ENCODE data around the gene NKTR.

DNA sequence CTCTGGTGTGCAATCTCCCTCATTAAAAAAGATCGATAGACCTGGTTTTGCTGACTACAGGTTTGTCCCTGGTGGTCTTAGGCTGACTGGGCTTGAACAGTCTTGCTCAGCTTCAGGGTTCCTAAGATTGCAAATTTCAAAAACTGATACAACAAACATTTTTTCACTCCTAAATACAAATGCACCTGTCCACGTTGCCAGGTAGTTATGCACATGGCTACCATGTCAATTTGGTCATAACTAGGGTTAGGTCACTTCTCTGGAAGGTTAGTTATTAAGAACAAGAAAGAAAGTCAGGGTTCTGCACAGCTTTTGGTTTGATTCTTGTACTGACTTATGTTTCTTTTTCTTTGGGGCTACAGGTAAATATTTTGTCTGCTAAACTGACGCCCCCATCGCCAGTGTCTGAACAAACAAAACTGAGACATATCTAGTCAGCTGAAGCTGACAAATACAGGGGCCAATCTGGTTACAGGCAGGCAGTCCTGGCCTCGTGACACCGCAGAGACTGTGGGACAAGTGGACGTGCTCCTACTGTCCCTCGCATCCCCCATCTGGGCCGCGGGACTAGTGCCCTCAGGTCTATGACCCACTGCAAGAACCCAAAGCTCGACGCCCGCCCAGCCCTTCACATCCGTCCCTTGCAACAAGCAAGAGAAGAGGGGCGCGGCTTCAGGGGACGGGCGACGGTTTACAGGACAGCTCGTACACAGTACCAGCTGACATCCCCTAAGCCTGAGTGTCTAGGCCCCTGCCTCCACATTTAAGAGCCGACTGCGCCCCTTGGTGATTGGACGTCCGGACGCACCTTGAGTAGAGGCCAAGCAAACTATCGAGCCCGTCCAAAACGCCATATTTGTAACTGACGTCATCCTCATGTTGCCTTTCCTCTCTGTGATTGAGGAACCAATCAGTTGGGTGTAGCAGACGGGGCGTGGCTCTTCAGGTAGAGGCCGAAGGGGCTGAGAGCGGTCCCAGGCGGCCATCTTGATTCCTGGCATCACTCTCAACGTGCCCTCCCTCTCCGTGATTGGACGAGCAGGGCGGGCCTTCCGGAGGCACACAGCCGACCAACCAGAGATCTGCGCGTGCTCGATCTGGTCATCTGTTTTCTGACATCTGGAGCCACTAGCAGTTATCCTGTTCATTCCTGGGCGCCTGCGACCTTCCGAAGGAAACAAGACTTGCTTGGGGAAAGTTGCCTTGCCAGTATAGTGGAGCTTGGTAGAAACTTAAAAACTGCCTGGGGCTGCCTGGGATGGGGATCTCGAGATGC is 4.4 kb upstream of the RPL14 start:
- RAMPAGE, long total RNA: no peak
- RRBS: no CpG with 5 or more reads among the region's 47 CpGs

DNA sequence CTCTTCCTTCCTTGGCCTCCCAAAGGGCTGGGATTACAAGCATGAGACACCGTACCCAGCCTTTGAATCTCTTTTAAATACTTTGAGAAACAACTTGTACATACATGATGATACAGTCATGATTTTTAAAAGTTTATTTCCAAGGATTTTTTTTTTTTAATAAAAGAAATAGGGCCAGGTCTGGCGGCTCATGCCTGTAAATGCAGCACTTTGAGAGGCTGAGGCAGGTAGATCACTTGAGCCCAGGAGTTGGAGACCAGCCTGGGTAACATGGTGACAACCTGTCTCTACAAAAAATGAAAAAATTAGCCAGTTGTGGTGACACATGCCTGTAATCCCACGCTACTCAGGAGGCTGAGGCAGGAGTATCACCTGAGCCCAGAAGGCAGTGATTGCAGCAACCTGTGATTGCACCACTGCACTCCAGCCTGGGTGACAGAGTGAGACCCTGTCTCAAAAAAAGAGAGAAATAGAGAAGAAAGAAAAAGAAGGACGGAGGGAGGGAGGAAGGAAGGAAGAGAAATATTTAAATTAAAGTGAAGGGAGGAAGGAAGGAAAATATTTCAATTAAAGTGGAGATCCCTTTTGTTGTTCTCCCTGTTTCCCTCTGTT is 17.6 kb downstream of the ZNF621 start:
- RAMPAGE, long total RNA: no peak
- RRBS: no CpG with 5 or more reads among the region's 4 CpGs

- RAMPAGE, long total RNA: no peak
- RRBS: no CpG with 5 or more reads among the region's 12 CpGs
Observed at GRCh38 chr3:40584806-40585243, 60.1 kb downstream of the ZNF621 start.

DNA sequence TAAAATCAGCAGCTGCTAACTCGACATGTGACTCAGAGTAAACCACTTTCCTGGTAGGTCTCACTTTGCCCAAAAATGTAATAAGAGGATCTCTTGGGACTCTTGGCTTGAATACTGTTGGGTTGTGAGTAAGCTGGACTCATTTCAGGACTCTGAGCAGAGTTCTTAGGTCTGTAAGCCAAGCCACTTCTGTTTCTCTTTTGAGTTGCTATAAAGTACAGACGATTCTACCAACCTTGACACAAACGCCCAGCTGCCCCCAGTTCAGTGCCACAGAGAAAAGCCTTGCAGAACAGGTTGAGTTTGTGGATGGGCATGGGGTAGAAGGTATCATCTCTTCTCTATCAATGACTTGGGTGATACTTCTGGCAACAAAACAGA is 241.2 kb downstream of the ZNF621 start:
- RAMPAGE, long total RNA: no peak
- RRBS: no CpG with 5 or more reads among the region's 3 CpGs

GRCh38 chr3:40785666-40786020 is 260.9 kb downstream of the ZNF621 start:
- RAMPAGE, long total RNA: no peak
- RRBS: no CpG with 5 or more reads among the region's 8 CpGs

GRCh38 chr3:42014513-42014586 is 52.4 kb upstream of the ULK4 start:
- RAMPAGE, long total RNA: no peak

- RAMPAGE, long total RNA: no peak
- RRBS: no CpG with 5 or more reads among the region's 7 CpGs
Observed at GRCh38 chr3:42025411-42026148, 63.7 kb upstream of the ULK4 start.

GRCh38 chr3:42032539-42033061 is 58.6 kb upstream of the TRAK1 start:
- RAMPAGE, long total RNA: no peak
- RRBS: no CpG with 5 or more reads among the region's 8 CpGs

GRCh38 chr3:42106356-42107131 is 15.4 kb downstream of the TRAK1 start:
- RAMPAGE, long total RNA: no peak

- RAMPAGE, long total RNA: no peak
- RRBS: no CpG with 5 or more reads among the region's 4 CpGs
Observed at GRCh38 chr3:42109779-42110015, 18.5 kb downstream of the TRAK1 start.

DNA sequence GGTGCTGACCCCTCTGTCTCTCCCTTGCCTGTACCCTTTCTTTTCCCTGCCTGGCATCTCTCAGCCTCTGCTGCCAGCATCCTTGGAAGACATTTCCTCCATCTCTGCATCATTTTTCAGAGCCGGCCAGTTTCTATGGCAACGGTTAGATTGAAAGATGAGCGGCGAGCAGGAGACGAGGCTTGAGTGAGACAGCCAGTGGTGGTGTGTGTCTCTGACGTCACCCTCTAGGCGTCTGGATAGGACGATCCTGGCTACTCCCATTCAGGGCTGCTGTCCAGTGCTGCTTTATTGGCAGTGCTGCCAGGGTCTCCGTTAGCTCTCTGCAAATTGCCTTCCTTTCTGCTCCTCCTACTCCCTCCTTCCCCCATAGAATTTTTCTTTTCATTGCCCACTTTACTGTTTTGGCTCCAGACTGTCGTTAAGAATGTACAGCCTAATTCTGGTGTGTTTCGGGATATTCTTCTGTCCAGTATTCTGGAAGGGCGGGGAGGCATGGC is 57.9 kb downstream of the TRAK1 start:
- RAMPAGE, long total RNA: no peak
- RRBS: no CpG with 5 or more reads among the region's 12 CpGs

- RAMPAGE, long total RNA: no peak
- RRBS: no CpG with 5 or more reads among the region's 2 CpGs
Observed at GRCh38 chr3:42476852-42477287, 25.6 kb upstream of the VIPR1 start.

- RAMPAGE, long total RNA: no peak
- RRBS: no CpG with 5 or more reads among the region's 11 CpGs
Observed at GRCh38 chr3:42515189-42515722, 12.8 kb downstream of the VIPR1 start.

- RAMPAGE, long total RNA: no peak
- RRBS: no CpG with 5 or more reads among the region's 7 CpGs
Observed at GRCh38 chr3:42516201-42516807, 13.9 kb downstream of the VIPR1 start.

- RAMPAGE, long total RNA: no peak
- RRBS: no CpG with 5 or more reads among the region's 10 CpGs
Observed at GRCh38 chr3:42527032-42527571, 24.7 kb downstream of the VIPR1 start.

DNA sequence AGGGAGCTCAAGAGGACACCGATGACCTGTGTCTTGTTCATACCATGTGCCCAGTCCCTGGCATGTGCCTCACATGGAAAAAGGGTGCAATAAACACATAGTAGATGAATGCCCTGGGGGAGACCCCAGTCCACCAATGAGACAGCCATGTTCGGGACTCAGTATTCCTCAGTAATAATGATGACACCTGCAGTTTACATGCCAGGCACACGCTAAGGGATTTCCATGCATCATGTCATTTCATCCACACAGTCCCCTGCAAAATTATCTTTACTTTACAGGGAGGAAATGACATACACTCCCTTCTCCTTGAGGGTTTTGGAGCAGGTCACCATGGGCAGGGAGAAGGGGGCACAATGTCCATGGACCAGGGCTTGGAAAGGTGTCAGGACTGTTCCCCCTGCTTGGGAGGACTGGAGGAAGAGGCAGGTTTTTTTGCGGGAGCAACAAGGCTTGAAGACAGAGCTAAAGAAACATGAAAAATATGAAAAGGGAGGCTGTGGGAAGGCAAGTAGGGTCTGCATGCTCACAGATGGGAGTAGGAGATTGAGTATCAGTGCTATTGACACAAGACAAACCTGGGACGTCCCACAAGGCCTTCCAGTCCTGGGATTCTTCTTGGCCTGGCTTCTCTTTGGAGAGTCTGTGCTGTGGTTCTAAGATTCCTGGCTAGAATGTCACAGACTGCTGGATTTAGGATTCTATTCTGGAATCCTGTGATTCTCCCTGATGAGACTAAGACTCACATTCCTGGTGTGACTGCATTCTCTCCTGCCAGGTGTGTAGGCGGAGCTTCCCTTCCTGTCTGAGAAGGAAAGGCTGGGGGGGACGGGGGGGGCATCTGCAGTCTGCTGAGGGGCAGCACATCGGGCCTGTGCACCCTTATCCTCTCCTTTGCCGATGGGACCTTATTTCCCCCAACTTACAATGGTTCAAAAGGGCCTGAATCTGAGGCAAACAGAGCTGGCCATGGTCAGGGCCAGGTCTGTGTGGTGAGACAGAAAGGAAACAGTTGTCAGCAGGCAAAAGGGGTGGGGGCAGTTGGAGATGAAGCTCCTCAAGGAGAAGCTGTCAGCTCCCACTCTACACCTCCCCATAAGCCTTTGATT is 30.5 kb downstream of the VIPR1 start:
- RAMPAGE, long total RNA: no peak
- RRBS: no CpG with 5 or more reads among the region's 9 CpGs

DNA sequence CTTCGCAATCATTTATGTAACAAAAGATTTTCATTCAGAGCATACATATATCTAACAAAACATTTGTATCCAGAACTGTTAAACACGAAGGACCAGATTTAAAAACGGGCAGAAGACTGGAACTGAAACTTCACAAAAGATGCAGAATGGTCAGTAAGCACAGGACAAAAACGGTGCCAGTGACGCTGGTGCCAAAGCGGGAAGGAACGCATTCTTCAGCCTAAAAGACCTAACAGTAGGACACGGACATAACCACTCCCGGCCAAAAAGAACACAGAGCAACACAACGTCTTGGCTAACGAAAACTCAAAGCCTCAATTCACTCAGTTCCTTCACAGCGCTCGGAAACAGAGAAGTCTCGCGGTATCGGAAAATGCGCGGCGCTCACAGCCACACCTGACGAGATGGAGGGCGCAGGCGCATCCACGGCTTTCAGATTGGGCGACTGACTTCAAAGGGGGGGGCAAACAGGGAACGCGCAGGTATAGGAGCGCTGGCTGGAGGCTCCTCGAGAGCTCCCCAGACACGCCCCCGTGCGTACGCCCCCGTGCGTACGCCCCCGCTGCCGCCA is 386 bp upstream of the NKTR start:
- RAMPAGE, long total RNA: no peak
- RRBS: no CpG with 5 or more reads among the region's 37 CpGs

DNA sequence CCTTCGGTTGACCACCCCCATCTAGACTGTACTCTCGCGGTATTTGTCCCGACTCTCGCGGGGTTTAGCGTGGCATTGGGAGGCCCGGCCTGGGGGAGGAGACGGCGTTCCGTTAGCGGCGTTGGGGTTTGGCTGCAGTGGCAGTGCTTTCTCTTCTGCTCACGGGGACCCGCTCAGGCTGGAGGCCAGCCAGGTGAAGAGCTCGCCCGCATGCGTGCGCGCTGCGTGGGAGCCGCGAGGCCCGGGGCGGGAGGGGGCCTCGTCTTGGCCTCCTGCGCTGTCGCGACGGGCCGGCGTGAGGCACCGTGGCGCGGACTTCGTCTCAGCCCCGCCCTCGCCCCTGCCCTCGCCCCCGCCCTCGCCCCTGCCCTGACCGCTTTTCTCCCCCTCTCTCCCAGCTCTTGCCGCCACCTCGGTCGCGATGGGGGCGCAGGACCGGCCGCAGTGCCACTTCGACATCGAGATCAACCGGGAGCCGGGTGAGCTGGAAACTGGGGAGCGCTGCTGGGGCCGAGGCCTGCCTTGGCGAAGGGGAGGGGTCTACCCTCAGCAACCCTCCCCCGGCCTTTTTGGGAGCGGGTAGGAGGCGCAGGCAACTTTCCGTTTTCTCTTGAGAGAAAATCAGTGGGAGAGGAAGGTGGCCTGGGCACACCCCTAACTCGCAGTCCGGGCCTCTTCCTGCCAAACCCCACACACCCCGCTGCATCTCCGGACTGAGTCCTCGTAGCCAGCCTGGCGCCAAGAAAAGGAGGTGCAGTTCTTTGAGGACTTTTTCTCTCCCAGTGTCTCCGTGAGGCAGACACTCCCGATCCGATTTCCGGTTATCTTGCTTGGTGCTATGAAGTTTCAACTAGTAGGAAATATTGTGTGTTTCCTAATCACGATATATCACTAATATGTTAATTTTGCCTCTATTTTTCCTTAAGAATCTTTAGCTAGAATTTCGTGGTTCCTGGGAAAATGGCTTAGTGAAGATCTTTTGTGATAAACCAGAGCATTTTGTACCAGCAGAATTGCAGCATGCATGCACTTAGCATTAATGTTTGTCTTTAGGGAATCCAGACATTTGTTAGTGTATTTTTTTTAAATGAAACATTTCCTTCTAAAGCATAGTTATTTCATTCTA is at the start of gene NKTR:
Gene NKTR (plus strand): TSS at position 101 of the 1,126 bp plus-strand sequence.
- RAMPAGE, long total RNA: no peak
- RRBS: 2% methylated on average over 23 of the region's 72 CpGs

- RAMPAGE, long total RNA: no peak
- RRBS: no CpG with 5 or more reads among the region's 2 CpGs
Observed at GRCh38 chr3:42634371-42635021, 19.0 kb upstream of the ZBTB47 start.

DNA sequence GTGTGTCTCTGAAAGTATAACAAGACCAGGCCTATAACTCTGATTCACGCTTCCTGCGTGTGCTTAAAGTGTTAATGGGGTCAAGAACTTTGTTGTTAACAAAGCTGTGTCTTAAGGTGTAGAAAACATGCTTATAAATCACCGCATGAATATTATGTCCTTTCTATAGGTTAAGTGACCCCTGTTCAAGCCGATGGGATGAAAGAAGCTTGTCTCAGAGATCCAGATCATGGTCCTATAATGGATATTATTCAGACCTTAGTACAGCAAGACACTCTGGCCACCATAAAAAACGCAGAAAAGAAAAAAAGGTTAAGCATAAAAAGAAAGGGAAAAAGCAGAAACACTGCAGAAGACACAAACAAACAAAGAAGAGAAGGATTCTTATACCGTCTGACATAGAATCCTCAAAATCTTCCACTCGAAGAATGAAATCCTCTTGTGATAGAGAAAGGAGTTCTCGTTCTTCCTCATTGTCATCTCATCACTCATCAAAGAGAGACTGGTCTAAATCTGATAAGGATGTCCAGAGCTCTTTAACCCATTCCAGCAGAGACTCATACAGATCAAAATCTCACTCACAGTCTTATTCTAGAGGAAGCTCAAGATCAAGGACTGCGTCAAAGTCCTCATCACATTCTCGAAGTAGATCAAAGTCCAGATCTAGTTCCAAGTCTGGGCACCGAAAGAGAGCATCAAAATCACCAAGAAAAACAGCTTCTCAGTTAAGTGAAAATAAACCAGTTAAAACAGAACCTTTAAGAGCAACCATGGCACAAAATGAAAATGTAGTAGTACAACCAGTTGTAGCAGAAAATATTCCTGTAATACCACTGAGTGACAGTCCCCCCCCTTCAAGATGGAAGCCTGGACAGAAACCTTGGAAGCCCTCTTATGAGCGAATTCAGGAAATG is 16.5 kb upstream of the ZBTB47 start:
- RAMPAGE, long total RNA: no peak
- RRBS: no CpG with 5 or more reads among the region's 12 CpGs